ENCODE measurements around the genes SMURF1, CYP3A4 and OR2AE1.

DNA sequence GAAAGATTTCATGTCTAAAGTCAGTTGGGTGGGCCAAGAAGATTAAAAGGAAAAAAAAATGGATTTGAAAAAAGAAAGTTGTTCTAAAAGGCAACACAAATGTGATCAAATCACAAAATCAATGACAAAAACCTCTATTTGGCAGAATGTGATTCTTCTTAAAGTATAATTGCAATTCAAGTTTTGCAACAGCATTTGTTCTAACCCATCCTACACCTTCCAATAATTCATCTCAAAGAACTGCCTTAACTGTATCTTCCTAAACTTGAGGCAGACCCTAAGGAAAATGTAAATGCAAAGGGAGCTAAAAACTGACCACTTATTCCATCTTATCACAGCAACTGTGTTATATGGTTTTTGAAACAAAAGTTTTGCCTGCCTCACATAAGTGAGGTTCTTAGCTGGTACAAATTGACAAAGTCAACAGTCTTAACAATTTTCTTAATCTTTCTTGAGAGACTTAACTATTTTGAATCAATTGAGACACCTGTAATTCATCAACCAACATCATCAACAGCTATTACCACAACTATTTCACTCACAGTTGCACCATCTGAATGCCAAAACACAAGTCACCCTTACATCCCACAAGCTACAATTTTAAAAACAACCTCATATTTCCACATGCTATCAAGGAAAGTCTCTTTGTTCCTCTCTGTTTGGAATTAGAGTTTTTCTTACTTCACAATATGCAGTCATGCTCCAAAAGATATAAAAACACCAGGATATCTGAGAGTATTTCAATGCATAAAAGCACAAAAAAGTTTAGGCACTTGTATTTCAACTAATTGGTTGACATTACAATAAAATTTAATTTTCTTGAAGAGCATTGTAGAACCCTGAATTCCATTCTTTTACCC lies 5.0 kb downstream of the SMURF1 start:
- PRO-cap: no peak

- PRO-cap: bidirectional peak, plus-strand start at chr7:99144220, minus-strand start at chr7:99144108; bidirectional peak, plus-strand start at chr7:99144549, minus-strand start at chr7:99144424
- RRBS: 2% methylated on average over 48 of the region's 81 CpGs
These were observed at the start of gene SMURF1 for GRCh38 chr7:99143958-99144835. SMURF1 (minus strand) TSS chr7:99144108.

DNA sequence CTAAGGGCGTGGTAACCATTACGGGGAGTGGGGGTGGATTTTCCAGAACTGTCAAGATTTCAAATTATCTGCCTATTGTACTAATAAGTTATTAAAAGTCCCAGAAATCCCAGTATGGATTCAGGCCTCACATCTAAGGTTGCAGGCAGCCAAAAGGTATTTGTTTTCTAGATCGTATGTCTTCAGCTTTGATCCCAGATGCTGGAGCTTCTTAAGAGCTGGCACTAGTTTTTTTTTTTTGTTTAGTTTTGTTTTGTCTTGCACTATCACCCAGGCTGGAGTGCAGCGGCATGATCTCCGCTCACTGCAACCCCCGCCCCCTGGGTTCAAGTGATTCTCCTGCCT lies 33.7 kb upstream of the KPNA7 start:
- PRO-cap: no peak
- RRBS: no CpG with 5 or more reads among the region's 6 CpGs

DNA sequence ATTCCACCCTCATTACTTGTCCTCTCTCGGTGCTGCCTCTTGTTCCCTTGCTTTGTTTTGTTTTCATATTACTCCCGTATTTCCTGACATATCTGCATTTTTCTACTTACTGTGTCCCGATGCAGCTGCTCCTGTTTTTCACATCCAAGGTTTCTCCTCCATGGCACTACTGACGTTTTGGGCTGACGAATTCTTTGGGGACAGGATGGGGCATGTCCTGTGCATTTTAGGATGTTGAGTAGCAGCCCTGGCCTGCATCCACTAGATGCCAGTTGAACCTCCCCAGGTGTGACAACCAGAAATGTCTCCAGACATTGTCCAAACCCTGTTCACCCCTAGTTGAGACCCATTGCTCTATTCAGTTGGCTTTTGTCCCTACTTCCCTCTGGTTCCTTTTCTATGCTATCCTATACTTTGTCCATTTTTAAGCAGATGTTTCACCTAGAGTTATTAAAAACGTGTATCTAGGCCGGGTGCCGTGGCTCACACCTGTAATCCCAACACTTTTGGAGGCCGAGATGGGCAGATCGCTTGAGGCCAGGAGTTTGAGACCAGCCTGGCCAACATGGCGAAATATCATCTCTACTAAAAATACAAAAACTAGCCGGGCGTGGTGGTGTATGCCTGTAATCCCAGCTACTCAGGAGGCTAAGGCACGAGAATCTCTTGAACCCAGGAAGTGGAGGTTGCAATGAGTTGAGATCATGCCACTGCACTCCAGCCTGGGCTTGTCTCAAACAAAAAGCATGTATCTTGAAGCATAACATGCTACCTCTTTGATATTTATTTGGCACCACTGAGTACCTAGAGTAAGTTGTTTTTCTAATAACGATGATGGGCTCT lies 12.6 kb downstream of the ZNF789 start:
- PRO-cap: no peak
- RRBS: no CpG with 5 or more reads among the region's 15 CpGs

DNA sequence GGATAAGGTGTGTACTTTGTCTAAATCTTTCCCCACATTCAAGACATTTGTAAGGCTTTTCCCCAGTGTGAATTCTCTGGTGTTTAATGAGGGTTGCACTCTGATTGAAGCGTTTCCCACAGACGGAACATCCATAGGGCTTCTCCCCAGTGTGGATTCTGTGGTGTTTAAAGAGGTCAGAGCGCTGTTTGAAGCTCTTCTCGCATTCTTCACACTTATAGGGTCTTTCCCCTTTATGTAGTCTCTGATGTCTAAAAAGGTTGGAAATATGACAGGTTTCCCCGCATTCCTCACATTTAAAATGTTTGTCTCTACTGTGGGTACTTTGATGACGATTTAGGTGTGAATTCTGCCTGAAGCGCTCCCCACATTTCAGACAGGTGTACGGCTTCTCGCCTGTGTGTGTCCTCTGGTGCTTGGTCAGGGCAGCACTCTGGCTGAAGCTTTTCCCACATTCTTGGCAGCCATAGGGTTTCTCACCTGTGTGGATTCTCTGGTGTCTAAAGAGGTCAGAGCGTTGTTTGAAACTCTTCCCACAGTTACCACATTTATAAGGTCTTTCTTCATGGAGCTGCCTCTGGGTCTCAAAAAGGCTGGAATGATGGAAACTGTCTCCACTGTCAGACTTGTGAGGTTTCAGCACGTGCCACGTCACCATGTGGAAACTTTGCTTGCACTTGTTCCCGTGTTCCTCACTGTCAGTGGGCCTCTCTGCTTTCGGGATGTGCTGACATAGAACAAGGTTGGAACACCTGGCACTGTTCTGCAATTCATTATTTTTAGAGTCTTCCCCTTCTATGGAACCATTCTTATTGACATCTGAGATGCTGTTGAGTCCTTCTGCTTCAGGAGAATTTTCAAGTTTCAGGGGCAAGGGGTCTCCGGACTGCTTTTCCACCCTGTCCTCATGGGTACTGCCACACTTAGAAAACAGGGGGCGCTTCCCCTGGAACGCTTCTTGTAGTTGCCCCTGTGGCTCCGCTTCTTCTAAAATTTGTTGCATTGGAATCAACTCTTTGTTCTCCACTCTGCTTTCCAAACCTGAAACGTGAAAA lies 6.2 kb downstream of the ZNF394 start:
- PRO-cap: no peak
- RRBS: no CpG with 5 or more reads among the region's 19 CpGs

DNA sequence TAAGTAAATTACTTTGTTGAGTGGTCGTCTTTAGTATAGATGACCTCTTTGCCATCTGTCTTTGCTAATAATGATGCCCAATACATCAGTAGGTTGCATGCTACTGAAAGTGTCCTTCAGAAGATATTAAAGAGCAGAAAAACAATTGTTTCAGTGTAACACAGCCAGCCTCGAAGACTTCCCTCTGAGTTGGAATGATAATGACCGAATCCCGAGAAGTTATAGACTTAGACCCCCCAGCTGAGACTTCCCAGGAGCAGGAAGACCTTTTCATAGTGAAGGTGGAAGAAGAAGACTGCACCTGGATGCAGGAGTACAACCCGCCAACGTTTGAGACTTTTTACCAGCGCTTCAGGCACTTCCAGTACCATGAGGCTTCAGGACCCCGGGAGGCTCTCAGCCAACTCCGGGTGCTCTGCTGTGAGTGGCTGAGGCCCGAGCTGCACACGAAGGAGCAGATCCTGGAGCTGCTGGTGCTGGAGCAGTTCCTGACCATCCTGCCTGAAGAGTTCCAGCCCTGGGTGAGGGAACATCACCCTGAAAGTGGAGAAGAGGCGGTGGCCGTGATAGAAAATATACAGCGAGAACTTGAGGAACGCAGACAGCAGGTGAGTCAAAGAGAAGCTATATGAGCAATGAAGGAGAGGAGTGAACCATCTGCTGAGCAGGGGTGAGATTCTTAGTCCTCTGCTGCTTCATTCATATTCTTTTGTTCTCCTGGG lies 1.6 kb downstream of the ZKSCAN5 start:
- PRO-cap: no peak
- RRBS: no CpG with 5 or more reads among the region's 15 CpGs

DNA sequence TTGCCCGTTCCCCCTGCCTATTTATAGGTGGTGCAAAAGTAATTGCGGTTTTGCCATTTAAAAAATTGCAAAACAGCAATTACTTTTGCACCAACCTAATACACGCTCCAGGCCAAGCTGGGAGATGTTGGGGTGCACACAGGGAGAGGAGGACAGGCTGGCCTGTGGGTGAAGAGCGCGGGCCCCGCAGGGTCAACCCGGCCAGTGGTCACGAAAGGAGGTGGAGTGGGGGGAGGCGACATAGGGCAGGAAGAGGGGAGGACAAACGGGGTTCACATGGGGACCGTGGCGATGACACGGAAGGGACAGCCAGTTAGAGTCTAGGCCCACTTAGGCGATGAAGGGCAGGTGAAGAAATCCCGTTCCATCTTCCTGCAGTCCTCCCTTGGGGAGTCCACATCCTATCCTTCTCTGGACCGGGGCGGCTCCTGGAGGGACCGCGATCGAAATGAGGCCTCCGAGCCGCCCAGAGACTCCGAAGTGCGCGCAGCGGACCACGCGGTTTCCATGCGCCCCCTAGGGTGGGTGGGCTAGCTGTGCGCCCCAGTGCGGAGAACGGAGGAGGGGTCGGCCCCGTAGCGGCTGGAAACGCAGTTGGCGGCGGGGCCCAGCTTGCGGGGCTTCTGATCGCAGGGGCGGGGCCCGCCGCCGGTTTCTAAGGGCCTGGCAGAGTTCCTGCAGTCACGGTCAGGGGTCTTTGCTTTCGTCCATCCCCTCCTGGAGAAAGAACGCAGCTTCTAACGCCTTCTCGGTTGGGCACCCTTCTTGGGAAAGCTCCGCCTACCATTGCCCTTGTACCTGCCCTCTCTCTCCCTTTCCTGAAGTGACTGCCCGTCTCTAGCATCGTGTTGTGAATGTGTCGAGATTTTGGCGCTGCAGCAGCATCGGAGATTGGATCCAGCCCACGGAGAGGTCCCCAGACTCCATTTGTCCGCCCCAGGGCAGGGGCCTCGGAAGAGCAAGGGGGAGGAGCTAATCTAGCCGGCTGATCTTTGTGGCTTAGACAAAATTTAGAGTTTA lies 18.0 kb upstream of the TMEM225B start:
- PRO-cap: no peak
- RRBS: no CpG with 5 or more reads among the region's 59 CpGs

DNA sequence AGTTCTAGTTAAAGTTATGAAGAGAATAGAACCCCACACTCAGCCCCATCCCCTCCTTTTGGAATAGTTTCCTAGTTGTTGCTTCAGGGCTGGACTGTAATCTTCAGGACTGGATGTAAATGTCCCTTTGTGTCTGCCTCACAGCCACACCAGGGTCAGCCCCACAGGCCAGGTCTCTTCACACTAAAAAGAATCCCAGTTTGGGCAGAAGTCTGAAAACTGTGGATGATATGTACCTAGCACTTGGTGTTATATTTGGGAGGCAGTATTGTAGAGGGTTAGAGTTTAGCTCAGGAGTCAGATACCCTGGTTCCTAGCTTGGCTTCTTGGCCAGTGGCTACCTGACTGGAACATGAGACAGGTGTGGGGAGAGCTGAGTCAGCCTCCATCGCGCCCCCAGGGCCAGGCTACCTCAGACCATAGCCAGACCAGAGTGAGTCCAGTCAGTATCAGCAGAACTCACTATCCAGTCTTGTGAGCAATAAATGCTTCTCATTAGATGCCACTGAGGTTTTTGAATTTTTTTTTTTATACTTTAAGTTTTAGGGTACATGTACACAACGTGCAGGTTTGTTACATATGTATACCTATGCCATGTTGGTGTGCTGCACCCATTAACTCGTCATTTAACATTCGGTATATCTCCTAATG lies 26.1 kb downstream of the CYP3A5 start:
- PRO-cap: no peak
- RRBS: no CpG with 5 or more reads among the region's 5 CpGs

DNA sequence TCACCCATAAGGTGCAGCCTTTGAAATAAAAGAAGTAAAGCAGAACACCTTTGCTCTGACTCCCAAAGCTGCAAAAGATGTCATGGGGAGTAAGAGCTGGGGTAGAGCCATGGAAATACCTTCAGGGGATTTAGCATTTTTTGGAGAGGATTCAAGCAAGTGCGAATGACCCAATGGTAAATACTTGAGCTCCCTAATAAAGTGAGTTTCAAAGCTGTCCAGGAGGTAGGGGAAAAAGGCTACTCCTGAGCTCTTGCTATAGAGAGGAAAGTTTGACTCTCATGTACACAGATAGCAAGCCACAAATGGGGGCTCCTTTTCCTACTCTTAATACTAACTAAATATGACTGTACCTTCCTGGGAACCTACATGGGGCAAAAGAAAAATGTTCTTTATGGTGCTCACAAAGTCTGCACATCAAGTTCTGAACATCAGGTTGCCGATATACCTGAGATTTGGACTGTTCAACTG lies 15.3 kb upstream of the CYP3A5 start:
- PRO-cap: no peak
- RRBS: no CpG with 5 or more reads among the region's 2 CpGs

- PRO-cap: no peak
- RRBS: no CpG with 5 or more reads among the region's 1 CpG
These were observed at the start of gene CYP3A4 for GRCh38 chr7:99784085-99784510. CYP3A4 (minus strand) TSS chr7:99784184.

DNA sequence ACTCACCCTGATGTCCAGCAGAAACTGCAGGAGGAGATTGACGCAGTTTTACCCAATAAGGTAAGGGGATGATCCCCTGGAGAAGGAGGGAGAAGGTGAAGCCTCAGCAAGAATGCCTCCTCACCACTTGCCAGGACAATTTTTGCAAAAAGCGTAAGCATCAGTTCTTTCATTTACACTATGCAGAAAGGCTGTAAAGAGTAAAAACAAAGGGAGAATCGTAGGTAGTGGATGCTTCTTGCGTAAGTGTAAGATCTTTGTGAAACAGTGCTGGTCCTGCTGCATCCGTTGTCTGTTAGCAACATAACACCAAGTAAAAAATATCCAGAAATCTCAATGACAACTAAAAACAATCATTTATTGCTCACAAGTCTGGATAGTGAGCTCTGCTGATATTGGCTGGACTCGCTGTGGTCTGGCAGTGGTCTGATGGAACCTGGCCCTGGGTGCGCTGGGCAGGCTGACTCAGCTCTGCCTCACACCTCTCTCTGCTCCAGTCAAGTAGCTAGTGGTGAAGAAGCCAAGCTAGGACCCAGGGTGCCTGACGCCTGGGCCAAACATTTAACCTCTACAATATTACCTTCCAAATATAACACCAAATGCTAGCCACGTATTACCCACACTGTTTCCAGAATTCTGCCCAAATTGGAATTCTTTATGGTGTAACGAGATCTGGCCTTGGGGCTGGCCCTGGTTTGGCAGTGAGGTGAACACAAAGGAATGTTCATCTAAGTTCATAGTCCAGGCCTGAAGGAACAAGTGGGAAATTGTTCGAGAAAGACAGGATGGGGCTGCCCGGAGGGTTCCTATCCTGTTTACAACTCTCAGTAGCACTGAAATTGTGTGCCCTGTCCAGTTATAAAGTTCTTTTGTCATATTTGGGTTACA lies 16.7 kb downstream of the OR2AE1 start:
- PRO-cap: no peak
- RRBS: no CpG with 5 or more reads among the region's 12 CpGs

DNA sequence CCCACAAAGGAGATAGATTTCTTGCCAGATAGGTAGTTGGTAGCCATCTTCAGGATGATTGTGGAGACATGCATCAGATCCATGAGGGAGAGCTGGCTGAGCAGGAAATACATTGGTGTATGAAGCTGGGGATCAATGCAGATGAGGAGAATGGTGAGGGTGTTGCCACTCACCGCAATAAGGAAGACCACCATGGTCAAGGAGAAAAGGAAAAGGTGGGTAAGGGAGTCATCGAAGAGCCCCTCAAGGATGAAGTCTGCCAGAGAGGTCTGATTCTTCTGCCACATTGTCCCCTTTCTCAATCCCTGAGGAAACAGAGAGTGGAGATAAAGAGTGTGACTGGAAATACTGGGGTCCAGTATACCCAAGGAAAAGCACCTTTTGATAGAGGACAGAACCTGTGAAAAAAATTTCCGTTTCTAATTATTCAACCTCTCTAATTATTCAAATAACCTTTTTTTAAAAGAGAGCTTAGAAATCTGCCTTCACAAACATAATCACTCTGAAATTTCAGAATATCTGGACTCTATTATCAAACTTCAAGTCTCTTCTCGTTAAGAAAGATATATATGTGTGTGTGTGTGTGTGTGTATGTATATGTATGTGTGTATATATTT lies at the start of gene OR2AE1:
Gene OR2AE1 (minus strand): TSS at position 287 of the 617 bp plus-strand sequence.
- PRO-cap: no peak
- RRBS: no CpG with 5 or more reads among the region's 4 CpGs

DNA sequence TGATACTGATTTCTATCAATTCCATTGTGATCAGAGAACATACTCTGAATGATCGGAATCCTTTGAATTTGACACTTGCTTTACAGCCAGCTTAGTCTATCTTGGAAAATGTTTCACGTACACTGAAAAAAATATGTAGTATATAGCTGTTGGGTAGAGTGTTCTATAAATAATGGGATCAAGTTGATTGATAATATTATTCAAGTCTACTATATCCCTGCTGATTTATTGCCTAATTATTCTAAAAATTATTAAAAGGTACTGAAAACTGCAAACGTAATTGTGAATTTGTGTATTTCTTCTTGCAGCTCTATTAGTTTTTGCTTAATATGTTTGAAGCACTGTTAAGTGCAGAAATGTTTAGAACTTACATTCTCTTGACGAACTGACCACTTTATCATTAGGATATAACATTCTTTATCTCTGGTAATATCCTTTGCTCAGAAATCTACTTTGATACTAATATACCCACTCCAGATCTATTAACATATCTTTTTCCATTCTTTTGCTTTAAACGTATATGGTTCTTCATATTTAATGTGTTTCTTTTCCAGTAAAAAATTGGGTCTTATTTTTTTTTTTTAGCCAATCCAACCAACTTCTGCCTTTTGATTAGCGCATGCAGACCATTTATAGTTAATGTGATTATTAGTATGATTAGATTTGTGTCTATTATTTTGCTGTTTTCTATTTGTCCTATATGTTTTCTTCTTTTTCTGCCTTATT lies 18.7 kb upstream of the OR2AE1 start:
- PRO-cap: no peak
- RRBS: no CpG with 5 or more reads among the region's 6 CpGs

GRCh38 chr7:99897875-99898279 lies 21.0 kb upstream of the OR2AE1 start:
- PRO-cap: no peak
- RRBS: no CpG with 5 or more reads among the region's 3 CpGs

DNA sequence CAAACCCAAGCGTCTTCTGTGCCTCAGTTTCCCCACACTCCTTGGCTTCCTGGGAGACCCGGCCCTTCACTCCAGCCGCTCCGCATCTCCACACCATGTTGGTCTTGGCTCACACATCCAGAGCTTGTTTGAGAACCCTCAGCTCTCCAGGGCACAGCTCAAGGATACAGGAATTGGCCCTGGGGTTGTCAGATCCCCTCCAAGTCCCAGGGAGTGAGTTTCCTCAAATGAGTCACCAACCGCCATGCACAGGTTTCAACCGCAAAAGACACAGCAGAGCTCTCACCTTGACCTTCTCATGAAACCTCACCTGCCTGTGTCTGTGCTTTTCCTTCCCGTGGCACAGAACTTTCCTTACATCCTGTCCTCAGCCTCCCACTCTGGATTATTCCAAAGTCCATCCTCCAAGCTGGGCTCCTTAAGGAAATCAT lies 20.6 kb downstream of the AZGP1 start:
- PRO-cap: no peak
- RRBS: 60% methylated on average over 2 of the region's 7 CpGs

GRCh38 chr7:100040269-100040867 lies 9.2 kb upstream of the ZSCAN21 start:
- PRO-cap: no peak
- RRBS: no CpG with 5 or more reads among the region's 8 CpGs

DNA sequence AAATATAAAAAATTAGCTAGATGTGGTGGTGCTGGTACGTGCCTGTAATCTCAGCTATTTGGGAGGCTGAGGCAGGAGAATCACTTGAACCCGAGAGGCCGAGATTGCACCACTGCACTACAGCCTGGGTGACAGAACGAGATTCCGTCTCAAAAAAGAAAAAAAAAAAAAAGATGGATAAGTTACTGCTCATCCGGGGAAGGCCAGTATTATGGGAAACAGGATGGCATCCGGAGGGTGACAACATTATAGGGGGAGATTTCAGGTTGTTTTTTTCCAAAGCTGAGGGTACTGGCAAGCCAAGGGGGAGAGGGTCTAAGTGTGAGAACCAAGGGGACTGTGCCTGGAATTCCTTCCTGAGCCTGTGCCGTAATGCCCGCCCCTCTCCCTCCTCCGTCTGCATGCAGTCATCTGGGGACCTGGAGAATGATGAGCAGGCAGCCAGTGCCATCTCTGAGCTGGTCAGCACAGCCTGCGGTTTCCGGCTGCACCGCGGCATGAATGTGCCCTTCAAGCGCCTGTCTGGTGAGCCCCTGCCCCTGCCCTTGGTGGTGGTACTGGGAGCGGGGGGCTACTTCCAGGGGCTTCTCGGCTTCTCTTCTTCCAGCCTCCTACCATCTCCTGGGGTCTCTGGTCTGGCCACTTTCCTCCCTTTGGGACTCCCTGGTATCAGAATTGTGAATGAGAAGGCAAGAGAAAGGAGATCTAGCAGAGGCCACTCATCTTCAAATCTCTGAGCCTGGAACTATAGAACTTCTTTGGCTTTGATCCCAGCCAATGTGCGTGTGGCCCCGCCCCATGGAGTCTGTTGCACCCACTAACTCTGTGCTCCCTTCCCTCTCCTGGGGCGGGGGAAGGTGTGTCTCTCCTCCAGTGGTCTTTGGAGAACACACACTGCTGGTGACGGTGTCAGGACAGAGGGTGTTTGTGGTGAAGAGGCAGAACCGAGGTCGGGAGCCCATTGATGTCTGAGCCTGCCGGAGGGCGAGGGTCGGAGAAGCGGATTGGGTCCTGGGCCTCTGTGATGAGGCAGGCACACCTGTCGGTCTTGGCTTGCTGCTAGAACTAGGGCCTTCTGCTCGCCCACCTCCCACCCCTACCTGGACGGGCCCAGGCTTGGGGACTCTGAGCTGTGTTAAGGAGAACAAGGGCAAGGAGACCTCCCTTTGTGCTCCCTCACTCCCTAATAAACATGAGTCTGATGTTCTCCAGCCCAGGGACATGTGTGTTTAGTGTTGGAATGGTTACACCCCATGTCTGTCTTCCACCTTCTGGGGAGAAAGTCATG lies 4.7 kb downstream of the LAMTOR4 start:
- PRO-cap: no peak
- RRBS: no CpG with 5 or more reads among the region's 30 CpGs

DNA sequence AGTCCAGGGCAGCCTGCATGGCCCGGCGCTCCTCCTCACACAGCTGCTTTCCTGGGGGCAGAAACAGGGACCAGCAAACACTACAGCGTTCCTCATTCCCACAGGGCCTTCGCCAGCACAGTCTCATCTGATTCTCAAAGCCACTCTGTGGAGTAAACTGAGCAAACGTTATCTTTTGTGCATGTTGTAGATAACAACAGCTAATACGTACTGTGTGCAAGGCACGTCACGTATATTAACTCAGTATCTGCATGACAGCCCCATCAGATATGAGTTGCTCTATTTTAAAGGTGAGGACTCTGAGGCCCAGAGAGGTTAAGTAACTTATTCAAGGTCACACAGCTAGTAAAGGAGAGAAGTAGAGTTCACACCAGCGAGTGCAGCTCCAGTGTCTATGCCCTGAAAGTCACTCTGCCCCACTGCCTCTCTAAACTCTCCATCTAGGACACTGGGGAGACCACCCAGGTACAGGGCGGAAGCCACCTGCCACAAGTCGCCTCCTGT lies 2.7 kb downstream of the TRAPPC14 start:
- PRO-cap: no peak
- RRBS: 92% methylated on average over 1 of the region's 11 CpGs

GRCh38 chr7:100201390-100202243 lies 18.1 kb upstream of the PVRIG start:
- PRO-cap: no peak
- RRBS: no CpG with 5 or more reads among the region's 9 CpGs

- PRO-cap: no peak
- RRBS: no CpG with 5 or more reads among the region's 8 CpGs
These were observed 9.3 kb upstream of the PVRIG start for GRCh38 chr7:100210096-100211105.